Epithelial cell of proximal tubule (primary cell): ENCODE data around the gene FLOT2.

- RAMPAGE, long total RNA, result no peak
- RRBS, result 59% methylated on average over 17 of the region's 59 CpGs
Measured at GRCh38 chr17:28306628-28307739, 12.0 kb upstream of the TMEM97 start.

- RAMPAGE, long total RNA, result no peak
- RRBS, result no CpG with 5 or more reads among the region's 6 CpGs
Measured at GRCh38 chr17:28327504-28328444, 7.5 kb downstream of the IFT20 start.

- RAMPAGE, long total RNA, result no peak
- RRBS, result no CpG with 5 or more reads among the region's 15 CpGs
Measured at GRCh38 chr17:28344947-28346035, 9.7 kb downstream of the TNFAIP1 start.

GRCh38 chr17:28475090-28475872, 1.8 kb downstream of the SLC13A2 start:
- RAMPAGE, long total RNA, result no peak
- RRBS, result no CpG with 5 or more reads among the region's 8 CpGs

DNA sequence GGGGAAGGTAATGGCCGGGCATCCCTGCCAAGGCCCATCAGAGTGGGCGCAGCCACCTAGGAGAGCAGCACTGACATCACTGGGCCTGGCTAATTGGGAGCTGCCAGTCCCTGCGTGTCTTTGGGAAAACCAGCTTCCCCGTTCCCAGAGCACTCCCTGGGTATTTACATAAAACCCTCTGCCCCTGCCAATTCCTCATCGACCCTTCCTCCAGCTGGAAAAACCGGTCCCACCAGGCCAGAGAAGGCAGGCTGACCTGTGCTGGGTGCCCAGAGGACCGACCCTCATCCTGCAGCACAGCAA, 8.3 kb upstream of the FOXN1 start:
- RAMPAGE, long total RNA, result no peak
- RRBS, result no CpG with 5 or more reads among the region's 7 CpGs

- RAMPAGE, long total RNA, result no peak
- RRBS, result no CpG with 5 or more reads among the region's 11 CpGs
Measured at GRCh38 chr17:28500764-28501579, 5.2 kb upstream of the FOXN1 start.

- RAMPAGE, long total RNA, result no peak
- RRBS, result no CpG with 5 or more reads among the region's 12 CpGs
Measured at GRCh38 chr17:28577509-28578669, 1.2 kb upstream of the ALDOC start.

GRCh38 chr17:28623586-28624047, 9.6 kb upstream of the RSKR start:
- RAMPAGE, long total RNA, result no peak
- RRBS, result no CpG with 5 or more reads among the region's 4 CpGs

DNA sequence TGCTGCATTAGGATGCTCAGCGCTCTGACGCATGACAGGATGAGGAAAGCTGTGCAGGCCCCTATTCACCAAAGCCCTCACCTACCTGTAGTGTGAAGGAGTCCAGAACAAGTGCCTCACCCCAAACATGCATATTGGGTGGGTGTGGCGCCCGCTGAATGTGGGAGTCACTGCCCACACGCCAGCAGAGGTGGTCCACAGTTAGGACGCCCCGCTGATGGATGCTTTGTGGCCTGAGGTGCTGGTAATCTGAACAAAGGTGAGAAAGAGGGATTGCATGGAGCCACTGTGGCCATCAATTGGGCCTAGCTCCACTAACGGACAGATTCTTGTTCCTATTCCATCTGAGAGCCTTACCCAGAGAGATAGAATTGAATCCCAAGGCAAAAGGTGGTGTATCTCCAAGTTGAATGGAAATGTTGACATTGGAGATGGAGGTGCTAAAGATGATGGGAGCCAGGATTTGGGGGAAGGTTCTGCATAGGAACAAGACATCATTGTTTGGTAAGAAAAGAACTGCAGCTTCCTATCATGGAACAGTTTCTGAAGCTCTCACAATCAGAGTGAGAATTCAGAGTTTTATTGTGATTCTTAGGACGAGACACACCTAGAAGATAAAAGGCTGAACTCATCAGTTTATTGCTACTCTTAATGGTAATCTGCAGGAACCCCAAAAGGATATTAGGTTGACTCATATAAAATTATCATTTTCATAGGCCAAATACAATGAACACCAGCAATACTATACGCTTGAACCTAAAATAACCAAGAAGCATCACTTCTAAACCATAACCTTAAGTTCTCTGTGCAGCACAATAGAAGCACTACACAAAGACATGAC, 6.6 kb downstream of the BLTP2 start:
- RAMPAGE, long total RNA, result no peak
- RRBS, result no CpG with 5 or more reads among the region's 10 CpGs

- RAMPAGE, long total RNA, result no peak
- RRBS, result no CpG with 5 or more reads among the region's 12 CpGs
Measured at GRCh38 chr17:28645829-28646654, 1.1 kb upstream of the BLTP2 start.

- RAMPAGE, long total RNA, result no peak
- RRBS, result 96% methylated on average over 8 of the region's 25 CpGs
Measured at GRCh38 chr17:28703796-28704946, 7.5 kb downstream of the PROCA1 start.

GRCh38 chr17:28705314-28705780, 6.3 kb downstream of the PROCA1 start:
- RAMPAGE, long total RNA, result no peak
- RRBS, result no CpG with 5 or more reads among the region's 5 CpGs

GRCh38 chr17:28722695-28723955, 2.9 kb downstream of the TLCD1 start:
- RAMPAGE, long total RNA, result no peak
- RRBS, result no CpG with 5 or more reads among the region's 11 CpGs

- RAMPAGE, long total RNA, result no peak
- RRBS, result 2% methylated on average over 2 of the region's 3 CpGs
Measured at GRCh38 chr17:28744746-28744857, 791 bp downstream of the TRAF4 start.

DNA sequence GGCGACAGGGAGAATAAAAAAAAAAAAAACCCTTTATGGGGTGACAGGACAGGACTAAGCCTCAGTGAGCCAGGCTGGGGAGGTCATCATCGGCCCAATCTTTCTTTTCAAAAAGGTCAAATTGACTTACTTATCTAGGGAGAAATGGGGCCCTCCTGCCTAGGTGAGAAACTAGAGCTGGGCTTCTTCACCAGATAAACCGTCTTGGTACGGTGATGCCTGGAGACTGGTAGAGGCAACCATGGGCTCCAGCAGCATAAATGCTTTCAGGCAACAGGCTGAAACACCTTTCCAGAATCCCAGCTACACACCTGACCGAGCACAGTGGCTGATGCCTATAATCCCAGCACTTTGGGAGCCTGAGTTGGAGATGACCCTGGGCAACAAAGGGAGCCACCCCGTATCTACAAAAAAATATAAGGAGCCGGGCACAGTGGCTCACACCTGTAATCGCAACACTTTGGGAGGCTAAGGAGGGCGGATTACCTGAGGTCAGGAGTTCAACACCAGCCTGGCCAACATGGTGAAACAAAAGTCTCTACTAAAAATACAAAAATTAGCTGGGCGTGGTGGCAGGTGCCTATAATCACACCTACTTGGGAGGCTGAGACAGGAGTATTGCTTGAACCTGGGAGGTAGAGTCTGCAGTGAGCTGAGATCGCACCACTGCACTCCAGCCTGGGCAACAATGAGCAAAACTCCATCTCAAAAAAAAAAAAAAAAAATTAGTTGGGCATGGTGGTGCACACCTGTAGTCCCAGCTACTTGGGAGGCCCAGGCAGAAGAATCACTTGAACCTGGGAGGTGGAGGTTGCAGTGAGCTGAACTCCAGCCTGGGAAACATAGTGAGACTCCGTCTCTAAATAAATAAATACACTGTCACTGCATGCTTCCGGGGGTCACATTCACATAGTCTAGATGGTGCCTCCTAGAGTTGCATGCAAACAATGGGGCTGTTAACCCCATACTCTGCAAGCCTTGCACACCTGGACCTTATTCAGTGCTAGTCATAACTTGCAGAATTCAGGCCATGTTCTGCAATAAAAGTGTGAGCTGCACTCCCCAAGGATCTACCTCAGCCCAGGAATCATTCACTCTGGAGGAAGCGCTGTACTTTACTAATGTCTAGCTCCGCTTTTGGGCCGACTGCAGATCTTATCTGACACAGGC, 8.1 kb downstream of the TRAF4 start:
- RAMPAGE, long total RNA, result no peak
- RRBS, result no CpG with 5 or more reads among the region's 16 CpGs

- RAMPAGE, long total RNA, result no peak
- RRBS, result 100% methylated on average over 4 of the region's 20 CpGs
Measured at GRCh38 chr17:28758930-28759560, 15.2 kb downstream of the TRAF4 start.

DNA sequence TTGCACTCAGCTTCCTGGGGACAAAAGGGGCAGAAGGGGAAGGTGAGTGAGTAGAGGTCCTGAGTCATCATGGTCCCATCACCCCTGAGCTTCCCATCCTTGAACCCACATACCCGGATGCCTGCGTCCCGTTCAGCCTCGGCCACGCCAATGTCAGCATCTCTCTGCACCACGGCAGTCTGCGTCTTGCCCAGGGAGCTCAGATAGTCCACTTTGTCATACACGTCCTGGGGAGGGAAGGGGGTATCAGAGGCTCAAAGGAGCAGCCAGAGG, 15.4 kb downstream of the FLOT2 start:
- RAMPAGE, long total RNA, result no peak
- RRBS, result no CpG with 5 or more reads among the region's 8 CpGs

DNA sequence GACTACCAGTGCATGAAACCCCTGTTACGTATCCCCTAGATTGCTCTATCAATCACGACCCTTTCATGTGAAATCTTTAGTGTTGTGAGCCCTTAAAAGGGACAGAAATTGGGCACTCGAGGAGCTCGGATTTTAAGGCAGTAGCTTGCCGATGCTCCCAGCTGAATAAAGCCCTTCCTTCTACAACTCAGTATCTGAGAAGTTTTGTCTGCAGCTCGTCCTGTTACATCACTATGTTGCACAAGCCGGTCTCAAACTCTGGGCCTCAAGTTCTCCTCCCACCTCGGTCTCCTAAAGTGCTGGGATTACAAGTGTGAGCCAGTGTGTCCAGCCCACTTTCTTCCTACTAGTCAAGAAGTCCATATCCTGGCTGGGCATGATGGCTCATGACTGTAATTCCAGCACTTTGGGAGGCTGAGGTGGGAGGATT, 3.7 kb downstream of the FLOT2 start:
- RAMPAGE, long total RNA, result no peak
- RRBS, result no CpG with 5 or more reads among the region's 8 CpGs

- RAMPAGE, long total RNA, result no peak
- RRBS, result 1% methylated on average over 24 of the region's 56 CpGs
Measured at GRCh38 chr17:28897554-28898653, at the start of gene FLOT2. Gene FLOT2 (minus strand): TSS chr17:28897733.

GRCh38 chr17:28926769-28927212, 23.9 kb upstream of the DHRS13 start:
- RAMPAGE, long total RNA, result no peak
- RRBS, result no CpG with 5 or more reads among the region's 4 CpGs